Mucosa of descending colon (tissue), 1 donor: ENCODE measurements around a stretch of chr3.

- PRO-cap, result no peak
These were observed 42.0 kb upstream of the RHO start for GRCh38 chr3:129486424-129486793.

GRCh38 chr3:129487942-129488476 is 40.4 kb upstream of the RHO start:
- PRO-cap, result no peak

DNA sequence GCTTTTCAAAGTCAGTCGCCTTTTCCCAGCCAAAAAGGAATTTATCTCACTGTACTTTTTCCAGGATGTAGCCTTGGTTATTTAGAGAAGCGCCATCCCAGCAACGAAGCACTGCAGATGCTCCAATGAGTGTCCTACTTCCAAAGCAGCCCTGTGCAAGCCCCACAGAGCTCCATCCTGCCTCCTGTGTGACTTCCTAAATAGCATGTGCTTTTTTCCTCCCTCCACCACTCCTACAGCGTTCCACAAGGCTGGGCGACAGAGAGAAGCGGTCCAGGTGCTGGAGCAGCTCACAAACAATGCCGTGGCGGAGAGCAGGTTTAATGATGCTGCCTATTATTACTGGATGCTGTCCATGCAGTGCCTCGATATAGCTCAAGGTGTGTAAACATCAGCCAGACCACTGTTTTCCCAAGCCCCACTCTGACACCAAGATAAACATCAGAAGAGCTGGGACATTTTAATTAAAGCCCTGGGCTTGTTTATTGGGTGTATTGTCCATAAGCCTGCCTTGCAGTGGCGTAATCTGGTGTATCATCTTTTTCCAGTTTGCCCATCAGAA is 22.2 kb upstream of the RHO start:
- PRO-cap, result no peak

- PRO-cap, result no peak
These were observed 2.3 kb upstream of the RHO start for GRCh38 chr3:129526047-129526684.

- PRO-cap, result no peak
These were observed 19.9 kb downstream of the H1-8 start for GRCh38 chr3:129562613-129563501.

GRCh38 chr3:129686921-129687283 is 80.4 kb upstream of the PLXND1 start:
- PRO-cap, result no peak

- PRO-cap, result no peak
These were observed 117.5 kb downstream of the TMCC1 start for GRCh38 chr3:129775959-129776465.

GRCh38 chr3:130705511-130705899 is 41.1 kb downstream of the PIK3R4 start:
- PRO-cap, result no peak

GRCh38 chr3:130814040-130814404 is 67.4 kb upstream of the PIK3R4 start:
- PRO-cap, result no peak

- PRO-cap, result no peak
These were observed 61.7 kb upstream of the ATP2C1 start for GRCh38 chr3:130832106-130832608.

- PRO-cap, result no peak
These were observed 82.5 kb downstream of the NEK11 start for GRCh38 chr3:131109192-131109527.

GRCh38 chr3:132376367-132377456 is 40.6 kb upstream of the DNAJC13 start:
- PRO-cap, result no peak

DNA sequence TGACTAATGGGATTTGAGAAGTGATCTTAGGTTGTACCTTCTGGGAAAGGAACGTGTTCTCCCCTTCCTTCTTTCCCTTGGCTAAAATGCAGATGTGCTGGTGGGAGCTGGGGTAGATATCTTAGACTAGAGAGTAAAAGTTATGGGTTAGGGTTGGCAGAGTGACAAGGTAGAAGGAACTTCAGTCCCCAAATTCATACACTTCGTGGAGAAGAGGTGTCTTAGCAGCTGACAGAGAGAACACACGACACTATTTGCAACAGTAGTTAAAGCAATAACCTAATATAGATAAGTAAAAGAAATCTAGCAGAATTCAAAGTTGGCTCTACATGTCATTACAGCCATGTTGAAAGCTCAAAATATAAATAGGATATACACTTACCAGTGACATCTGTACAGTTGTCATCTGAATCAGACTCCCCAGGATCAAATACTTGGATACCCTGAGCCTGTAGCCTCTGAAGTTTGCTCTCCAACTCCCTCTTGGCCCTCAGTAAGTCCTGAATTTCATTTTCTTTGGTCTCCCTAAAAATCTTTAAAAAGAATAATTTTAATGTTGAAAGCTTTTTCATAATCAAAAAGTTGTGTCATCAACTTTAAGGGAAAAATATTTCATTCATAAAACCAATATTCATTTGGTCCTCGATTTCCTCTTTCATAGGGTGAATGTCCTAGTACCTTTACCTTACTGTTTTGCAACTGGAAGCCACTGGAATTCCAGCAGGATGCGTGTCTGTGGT is 3.4 kb downstream of the NPHP3 start:
- PRO-cap, result no peak

GRCh38 chr3:133448318-133449405 is 48.8 kb downstream of the BFSP2 start:
- PRO-cap, result no peak

DNA sequence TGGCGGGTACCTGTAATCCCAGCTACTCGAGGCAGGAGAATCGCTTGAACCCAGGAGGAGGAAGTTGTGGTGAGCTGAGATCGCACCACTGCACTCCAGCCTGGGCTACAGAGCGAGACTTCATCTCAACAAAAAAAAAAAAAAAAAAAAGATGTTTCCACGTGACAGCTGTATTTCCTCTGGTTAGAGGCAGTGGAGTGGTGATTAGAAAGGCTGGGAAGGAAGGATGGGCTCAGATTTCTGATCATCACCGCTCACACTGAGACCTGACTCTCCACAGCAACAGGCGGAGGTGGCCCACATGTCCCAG is 66.6 kb downstream of the BFSP2 start:
- PRO-cap, result no peak

DNA sequence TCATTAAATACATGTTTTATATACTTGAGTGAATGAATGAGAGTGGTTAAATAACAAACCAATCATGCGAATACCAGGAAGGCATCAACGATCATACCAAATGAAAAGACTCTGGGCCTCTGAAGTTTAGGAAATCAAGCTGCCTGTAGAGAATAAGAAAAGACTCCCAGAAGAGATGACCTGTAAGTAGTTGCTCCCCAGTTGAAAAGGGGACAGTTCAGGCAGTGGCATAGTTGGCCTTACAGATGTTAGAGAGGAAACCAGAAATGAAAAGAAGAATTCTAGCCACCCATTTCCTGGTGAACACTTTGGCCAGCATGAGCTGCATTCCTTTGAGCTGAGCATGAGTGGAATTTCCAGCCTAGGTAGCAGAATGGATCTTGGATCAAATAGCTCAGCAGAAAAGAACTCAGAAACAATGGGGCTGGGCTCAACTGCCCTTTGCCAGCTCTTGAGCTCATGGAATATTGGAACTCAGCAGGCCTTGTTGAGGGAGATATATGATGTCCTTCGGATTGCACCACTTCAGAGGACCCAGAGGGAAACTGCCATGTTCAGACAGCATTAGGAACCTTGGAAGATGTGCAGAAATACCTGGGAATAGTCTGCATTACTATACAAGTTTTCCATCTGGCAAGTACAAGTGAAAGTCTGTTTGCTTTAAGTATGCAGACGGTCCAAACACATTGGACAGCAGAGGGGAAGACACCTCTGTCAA is 3.4 kb upstream of the CDV3 start:
- PRO-cap, result no peak

GRCh38 chr3:133574109-133574814 is 776 bp downstream of the CDV3 start:
- PRO-cap, result bidirectional peak, plus-strand start at chr3:133574466, minus-strand start at chr3:133574354; bidirectional peak, plus-strand start at chr3:133574576, minus-strand start at chr3:133574549

DNA sequence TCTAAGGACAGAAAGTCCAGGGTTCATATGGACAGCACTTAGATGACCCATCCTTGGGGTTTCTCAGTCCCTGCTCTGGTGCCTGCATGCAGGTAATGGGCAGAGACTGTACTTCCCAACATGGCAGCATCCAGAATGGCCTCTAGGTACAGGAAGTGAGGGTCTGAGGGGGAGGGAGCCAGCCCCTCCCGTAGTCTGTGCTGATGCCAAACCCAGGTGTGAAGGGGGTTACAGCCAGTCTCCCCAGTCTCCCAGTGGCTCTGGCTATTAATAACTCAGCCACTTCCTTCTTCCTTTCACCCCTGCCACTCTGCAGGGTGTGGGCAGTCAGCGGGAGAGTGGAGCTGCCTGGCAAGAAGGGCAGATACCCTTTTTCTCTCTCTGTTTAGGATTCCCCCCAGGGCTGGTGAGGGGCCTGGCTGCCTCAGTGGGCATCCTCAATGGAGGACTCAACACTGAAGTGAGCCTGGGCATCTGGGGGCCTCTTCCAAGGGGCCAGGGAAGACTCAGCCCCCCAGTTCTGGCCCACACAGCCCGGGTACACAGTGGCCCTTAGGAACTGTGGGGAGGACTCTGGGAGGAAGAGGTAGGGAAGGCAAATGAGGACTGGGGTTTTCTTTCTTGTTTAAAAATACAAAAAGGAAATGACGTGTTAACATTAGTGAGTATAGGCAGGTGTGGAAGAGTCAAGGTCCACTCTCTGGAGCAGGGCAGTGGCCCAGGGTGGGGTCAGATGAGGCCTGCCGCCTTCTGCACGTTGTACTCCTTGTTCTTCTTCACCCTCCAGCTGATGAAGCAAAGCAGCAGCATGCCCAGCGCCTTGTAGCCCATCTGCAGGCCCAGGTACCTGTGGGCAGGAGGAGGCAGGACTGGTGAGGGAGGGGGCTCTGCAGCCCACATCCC is 38.6 kb upstream of the RAB6B start:
- PRO-cap, result bidirectional peak, plus-strand start at position 779 of the sequence, minus-strand start at position 608 of the sequence

GRCh38 chr3:133992443-133992802 is 37.3 kb downstream of the SLCO2A1 start:
- PRO-cap, result no peak

DNA sequence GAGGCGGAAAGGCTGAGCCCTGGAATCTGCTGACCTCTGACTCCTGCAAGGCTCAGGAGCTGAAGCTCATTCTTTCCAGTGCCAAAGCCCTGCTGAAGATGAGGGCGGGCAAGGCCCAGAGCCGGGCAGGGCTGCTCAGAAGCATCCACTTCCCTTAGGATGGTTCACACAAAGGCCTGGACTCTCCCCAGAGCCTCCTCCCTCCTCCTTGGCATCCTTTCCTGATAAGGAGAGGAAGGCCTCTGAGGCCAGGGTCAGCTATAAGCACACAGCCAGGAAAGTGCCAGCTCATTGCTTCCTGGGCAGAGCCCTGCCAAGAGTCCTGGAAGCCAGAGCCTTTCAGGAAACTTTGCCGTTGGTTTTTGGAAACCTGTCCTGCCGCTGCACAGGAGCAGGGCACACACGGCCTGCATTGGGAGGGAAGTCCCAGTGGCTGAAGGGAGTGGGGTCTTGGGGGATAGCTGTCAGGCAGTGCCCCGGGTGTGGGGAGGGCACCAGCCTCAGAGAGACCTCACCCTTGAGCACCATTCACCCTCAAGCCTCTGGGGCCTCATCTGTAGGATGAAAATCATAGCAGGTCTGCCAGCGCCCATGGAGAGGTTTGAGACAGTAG is 37.3 kb upstream of the SLCO2A1 start:
- PRO-cap, result no peak